Breast epithelium (tissue), 2 donors: ENCODE results near the gene BHLHE41.

DNA sequence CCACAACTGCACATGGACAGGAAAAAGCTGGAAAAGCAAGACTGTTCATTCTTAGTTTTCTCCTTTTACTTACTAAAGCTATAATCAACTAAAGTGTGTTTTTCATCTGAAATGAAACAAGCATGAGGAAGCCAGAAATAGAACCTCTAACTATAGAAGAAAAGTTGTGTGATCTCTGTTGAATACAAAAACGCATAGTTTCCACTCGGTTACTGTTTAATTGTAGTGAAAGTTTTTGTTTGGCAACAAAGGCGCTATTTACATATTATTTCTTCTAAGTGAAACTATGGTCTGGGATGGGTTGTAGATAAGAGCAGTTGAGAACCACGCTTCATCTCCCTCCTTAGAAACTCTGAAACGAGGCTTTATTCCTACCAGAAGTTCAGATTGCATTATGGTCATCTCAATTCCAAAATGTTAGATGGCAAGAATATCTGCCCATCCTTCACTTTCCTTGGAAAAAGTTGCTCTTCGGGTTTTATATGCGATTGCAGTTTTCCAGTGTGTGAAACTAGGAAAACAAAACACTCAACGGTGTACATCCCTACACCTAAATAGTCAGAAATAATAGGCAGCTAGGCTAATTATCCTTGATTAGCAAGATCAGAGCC, 1.1 kb downstream of the BCAT1 start:
- PRO-cap, result no peak
- RAMPAGE, long total RNA, 2 experiments, result no peak in any of the 2 experiments

GRCh38 chr12:24948332-24948799, 535 bp downstream of the BCAT1 start:
- PRO-cap, result no peak
- RAMPAGE, long total RNA, 2 experiments, result no peak in any of the 2 experiments

DNA sequence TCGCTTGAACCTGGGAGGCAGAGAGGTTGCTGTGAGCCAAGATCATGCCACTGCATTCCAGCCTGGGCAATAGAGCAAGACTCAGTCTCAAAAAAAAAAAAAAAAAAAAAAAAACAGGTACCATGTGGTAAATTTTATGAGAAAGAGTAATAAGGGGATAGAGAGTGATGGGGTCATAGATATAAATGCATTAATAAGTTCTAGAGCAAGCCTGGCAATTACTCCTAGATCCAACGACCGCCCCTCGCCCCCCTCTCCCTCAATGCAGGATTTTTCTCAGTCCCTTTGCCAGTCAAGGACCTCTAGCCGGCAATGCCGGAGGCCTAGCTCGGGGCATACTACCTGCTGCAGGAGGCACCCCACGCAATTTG, 2.6 kb upstream of the BCAT1 start:
- PRO-cap, result no peak
- RAMPAGE, long total RNA, 2 experiments, result no peak in any of the 2 experiments

GRCh38 chr12:25208008-25209242, 13.4 kb downstream of the ETFRF1 start:
- PRO-cap, result no peak
- RAMPAGE, long total RNA, 2 experiments, result no peak in any of the 2 experiments

GRCh38 chr12:25256757-25257131, 6.0 kb upstream of the KRAS start:
- PRO-cap, result no peak
- RAMPAGE, long total RNA, 2 experiments, result no peak in any of the 2 experiments

GRCh38 chr12:25347639-25348037, 96.9 kb upstream of the KRAS start:
- PRO-cap, result no peak
- RAMPAGE, long total RNA, 2 experiments, result no peak in any of the 2 experiments

GRCh38 chr12:25975970-25976922, 17.8 kb downstream of the RASSF8 start:
- PRO-cap, result no peak
- RAMPAGE, long total RNA, 2 experiments, result no peak in any of the 2 experiments

GRCh38 chr12:26042897-26043548, 81.8 kb downstream of the BHLHE41 start:
- PRO-cap, result no peak
- RAMPAGE, long total RNA, 2 experiments, result no peak in any of the 2 experiments

DNA sequence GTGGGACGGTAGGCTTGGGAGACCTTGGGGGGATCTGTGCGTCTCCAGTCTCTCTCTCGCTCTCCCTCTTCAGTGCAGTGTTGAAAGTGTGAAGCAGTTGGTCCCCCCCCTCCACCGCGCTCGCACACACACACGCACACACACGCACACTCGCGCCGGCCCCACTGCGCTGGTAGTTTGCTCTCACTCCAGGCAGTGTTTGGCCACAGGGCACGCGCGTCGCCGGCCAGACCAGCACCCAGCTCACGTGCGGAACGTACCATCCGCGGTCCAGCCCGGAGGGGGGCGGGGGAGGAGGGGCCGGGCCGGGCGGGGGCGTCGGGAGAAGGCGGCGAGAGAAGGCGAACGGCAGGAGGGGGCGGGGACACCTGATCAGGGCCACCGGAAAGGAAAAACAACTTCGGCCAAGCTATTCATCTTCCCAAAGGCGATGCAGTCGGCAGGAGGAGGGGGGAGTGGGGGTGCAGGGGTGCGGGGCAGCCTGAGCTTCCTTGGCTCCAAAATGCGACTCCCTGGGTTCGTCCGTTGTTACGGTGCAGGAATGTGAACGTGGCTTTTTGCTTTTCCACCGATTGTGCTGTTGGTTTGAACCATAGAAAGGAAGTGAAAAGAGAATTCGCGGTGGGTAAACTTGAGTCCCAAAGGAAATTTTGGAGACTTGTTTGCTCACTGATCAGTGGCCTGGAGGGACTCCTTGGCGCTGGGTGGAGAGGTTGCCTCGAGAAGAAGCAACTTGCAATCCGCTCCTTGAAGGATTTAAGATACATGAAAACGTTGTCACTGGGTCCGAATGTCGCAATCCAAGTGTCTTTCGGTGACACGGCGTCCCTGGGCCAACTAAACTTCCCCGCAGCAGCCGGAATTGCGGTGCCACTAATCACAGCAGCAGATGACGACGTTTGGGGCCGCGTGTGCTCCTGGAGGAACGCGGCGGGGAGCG, at the start of gene BHLHE41:
Gene BHLHE41, minus strand, starts transcription at position 202 of the 940 bp plus-strand sequence.
- PRO-cap, result bidirectional peak, plus-strand start at position 416 of the sequence, minus-strand start at position 201 of the sequence; unidirectional peak, plus-strand start at position 676 of the sequence; bidirectional peak, plus-strand start at position 888 of the sequence, minus-strand start at position 897 of the sequence
- RAMPAGE, long total RNA, 2 experiments, result start-site peak on the minus strand in 2 of 2 experiments, centred at positions 173 to 180 of the sequence, 108 to 1,334 reads per replicate

DNA sequence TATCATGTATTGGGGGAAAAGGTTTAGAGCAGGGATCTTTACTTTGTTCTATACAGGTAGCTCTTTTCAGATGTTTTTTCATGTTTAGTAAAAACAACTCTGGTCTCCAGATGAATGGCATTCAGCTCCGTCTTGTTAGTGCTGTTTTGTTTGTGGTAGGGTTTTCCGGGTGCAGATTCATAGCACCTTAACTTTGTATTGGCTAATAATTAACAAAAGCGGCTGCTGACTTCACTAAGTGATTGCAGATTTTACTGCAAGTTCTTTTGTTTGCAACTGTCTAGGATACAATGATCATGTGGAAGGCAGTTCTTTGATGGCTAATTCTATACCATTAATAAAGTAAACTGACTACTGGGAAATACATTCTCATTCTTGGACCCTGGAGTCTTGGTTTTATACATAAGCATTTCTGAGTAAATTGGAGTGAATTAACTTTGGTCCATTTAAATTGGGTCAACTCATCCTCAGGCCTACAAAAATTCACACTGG, 32.2 kb upstream of the BHLHE41 start:
- PRO-cap, result no peak
- RAMPAGE, long total RNA, 2 experiments, result no peak in any of the 2 experiments

GRCh38 chr12:26185443-26186045, 9.8 kb upstream of the SSPN start:
- PRO-cap, result no peak
- RAMPAGE, long total RNA, 2 experiments, result no peak in any of the 2 experiments

DNA sequence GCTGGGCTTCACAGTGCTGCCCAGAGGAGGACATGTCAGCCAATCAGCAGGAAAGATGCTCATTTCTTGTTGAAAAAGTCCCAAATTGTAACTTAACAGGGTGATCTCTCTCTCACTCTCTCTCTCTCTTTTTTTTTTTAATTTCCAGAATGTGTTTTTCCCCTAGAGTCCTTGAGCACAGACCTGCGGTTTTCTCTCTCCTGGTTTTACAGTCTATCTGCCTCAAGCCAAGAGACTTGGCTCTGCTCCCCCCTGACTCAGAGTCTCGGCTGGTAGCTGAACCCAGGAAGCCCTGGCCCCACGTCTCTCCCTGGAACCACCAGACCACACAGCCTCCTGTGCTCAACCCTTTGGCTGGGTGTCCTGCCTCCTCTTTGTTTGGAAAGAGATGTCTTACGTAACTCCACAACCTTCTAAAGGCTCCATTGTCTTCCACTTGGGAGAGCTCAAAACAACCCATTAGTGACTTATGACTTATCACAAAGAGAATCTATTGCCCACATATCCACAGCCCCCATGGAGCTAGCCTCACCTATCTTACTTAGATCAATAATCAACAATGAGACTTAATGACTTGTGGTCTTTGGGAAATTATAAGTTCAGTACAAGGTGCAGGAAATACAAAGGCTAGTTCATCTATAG, 44.1 kb downstream of the SSPN start:
- PRO-cap, result no peak
- RAMPAGE, long total RNA, 2 experiments, result no peak in any of the 2 experiments

DNA sequence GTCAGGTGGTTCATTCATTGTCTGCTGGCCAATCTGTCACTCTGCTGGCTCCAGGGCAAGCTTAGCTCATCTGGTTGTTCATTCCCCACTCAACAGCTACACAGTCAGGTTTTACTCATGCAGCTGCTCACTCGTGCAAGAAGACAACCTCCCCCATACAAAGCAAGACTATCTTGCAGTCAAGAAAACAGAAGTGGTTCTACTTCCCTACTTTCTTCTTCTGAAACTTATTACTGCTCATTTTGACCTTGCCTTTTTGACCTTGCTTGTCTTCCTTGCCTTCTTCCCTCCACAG, 277.9 kb downstream of the SSPN start:
- PRO-cap, result no peak
- RAMPAGE, long total RNA, 2 experiments, result no peak in any of the 2 experiments

DNA sequence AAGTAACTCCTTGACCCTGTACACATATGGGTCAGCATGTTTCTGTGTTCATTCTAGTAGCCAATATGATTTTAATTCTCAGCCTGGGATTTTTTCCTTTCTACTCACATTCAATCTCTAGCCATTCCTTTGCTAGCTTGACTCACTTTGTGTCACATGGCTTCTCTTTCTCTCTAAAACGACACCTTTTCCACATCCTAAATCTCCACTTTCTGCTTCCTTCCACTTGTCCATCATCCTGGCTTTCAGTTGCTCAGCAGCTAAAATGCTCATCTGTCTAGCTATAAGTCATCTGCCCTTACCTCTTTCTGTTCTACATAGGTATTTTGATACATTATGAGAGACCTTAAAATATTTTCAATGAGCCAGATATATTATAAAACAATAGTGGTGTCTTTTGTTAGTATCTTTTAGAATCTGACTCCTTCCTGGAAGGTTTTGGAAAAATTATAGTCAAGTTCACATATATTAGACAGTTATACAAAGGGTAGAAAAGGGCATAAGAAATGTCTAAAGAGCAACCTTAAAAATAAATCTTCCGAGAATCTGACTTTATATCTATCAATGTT, 278.3 kb downstream of the SSPN start:
- PRO-cap, result no peak
- RAMPAGE, long total RNA, 2 experiments, result no peak in any of the 2 experiments

GRCh38 chr12:26626316-26626945, 206.6 kb downstream of the ITPR2 start:
- PRO-cap, result no peak
- RAMPAGE, long total RNA, 2 experiments, result no peak in any of the 2 experiments

GRCh38 chr12:26648526-26649077, 184.4 kb downstream of the ITPR2 start:
- PRO-cap, result no peak
- RAMPAGE, long total RNA, 2 experiments, result no peak in any of the 2 experiments

DNA sequence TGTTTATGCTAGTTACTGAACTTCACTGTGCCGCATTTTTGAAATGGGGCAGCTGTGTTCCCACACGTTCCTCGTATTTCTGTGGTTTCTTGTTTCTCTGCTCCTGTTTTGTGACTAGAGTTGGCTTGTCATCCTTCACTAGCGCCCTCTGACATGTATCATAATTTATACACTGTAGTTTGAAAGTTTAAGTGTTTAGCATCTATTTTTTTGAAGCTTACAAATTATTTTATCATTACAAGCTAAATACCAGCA, 34.8 kb downstream of the ITPR2 start:
- PRO-cap, result no peak
- RAMPAGE, long total RNA, 2 experiments, result no peak in any of the 2 experiments

DNA sequence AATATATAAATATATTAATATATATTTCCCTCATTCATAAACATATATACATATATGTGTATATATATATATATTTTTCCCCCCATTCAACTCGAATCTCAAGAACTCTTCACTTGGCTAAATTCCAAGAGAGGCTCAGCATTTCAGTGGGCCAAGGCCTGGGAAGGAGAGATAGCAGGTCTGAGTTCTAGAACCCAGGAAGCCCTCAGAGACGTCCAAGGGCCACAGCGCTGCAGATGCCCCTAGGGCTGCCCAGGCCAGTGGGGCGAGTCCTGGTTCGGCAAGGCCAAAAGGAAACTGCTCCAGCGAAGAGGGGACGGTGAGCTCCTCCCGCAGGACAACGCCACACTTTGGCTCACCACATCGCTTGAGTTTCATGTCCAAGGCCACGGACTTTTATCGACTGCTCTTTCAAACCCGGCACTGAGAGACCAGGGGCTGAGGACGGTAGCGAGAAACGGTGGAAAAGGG, 1.1 kb downstream of the ITPR2 start:
- PRO-cap, result no peak
- RAMPAGE, long total RNA, 2 experiments, result no peak in any of the 2 experiments

DNA sequence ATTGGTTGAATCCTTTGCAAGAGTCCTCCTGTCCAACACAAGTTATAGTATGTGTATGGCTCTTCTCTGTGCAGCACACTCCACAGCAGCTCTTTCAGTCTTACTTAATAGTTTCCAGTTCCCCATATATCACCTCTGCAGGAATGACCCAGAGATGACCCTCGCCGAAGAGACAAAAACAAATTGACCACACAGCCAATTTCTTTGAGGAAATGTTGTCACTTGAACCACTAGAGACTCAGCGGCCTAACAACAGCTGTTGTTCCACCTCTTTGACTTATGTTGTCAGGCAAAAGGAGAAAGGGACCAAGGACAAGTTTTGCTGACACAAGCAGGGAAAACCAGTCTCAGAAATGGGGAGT, 41.5 kb upstream of the ITPR2 start:
- PRO-cap, result no peak
- RAMPAGE, long total RNA, 2 experiments, result no peak in any of the 2 experiments

DNA sequence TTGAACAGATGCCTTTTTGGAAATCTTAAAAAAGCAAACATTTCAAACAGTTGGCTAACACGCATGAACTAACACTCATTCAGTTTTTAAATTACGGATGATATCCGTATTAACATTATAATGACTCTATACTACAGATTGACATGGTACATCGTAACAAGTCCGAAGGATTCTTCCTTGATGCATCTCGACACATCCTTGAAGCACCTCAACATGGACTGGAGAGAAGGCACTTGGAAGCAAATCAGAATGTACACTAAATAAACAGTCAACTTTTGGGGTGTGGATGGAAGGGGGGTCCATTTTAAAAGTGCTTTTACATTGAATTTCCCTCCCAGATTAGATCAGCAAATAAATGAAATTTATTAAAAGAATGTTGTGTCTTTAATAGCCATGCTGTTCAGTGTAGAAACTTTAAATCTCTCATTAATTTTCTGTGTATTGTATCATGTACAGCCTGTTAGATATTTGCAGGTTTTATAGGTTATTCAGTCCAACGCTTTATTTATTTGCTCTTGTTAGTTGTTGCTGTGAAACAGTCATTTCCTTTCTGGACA, 22.2 kb downstream of the FGFR1OP2 start:
- PRO-cap, result no peak
- RAMPAGE, long total RNA, 2 experiments, result no peak in any of the 2 experiments